Measurements from ENCODE around the genes SPAG7 and TEKT1.

- PRO-cap, result bidirectional peak, plus-strand start at chr17:4967976, minus-strand start at chr17:4967813
These were observed at the start of gene SPAG7 for GRCh38 chr17:4967648-4968628. Gene SPAG7, minus strand, starts transcription at chr17:4967817.

DNA sequence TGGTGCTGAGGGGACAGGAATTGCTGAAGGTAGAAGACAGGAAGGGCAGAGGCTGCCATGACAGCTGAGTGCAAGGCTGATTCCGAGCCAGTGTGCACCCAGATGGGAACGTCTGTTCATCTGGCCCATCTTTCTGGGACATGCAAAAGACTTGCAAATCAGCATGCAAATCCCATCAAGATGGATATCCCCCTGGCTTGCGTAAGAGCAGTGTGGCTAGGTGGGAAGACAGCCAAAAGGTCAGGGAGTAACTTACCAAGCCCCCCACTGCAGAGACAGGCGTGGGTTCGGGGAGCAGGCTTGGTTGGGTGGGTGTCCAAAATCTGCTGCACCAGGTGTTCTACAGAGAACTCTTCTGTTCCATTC lies 6.5 kb downstream of the CAMTA2 start:
- PRO-cap, result no peak

- PRO-cap, result no peak
These were observed 1.0 kb downstream of the KIF1C start for GRCh38 chr17:4998426-4999481.

- PRO-cap, result no peak
These were observed 876 bp downstream of the ZNF232 start for GRCh38 chr17:5110741-5111263.

DNA sequence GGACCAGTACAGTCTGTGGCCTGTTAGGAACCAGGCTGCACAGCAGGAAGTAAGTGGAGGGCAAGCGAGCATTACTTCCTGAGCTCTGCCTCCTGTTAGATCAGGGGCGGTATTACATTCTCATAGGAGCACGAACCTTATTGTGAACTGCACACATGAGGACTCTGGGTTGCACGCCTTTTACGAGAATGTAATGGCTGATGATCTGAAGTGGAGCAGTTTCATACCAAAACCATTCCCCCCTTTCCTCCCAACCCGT lies 6.9 kb upstream of the ZNF594 start:
- PRO-cap, result no peak

DNA sequence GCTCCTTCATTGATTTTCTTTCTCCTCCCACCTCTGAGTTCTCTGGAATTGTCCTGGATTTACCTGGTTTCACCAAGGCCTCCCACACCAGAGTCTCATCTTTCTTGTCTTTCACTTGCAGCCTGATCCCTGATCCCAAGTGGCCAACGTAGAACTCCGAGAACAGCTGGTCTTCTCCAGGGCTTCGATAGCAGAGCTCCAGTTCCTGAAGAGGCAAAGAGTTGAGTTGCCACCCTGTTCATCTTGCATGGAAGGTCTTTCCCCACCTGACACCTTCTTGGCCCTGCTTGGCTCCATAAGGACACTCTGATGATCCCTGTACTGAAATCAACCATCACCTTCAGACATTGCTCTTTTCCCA lies 16.9 kb upstream of the ENSG00000286190 start:
- PRO-cap, result no peak

DNA sequence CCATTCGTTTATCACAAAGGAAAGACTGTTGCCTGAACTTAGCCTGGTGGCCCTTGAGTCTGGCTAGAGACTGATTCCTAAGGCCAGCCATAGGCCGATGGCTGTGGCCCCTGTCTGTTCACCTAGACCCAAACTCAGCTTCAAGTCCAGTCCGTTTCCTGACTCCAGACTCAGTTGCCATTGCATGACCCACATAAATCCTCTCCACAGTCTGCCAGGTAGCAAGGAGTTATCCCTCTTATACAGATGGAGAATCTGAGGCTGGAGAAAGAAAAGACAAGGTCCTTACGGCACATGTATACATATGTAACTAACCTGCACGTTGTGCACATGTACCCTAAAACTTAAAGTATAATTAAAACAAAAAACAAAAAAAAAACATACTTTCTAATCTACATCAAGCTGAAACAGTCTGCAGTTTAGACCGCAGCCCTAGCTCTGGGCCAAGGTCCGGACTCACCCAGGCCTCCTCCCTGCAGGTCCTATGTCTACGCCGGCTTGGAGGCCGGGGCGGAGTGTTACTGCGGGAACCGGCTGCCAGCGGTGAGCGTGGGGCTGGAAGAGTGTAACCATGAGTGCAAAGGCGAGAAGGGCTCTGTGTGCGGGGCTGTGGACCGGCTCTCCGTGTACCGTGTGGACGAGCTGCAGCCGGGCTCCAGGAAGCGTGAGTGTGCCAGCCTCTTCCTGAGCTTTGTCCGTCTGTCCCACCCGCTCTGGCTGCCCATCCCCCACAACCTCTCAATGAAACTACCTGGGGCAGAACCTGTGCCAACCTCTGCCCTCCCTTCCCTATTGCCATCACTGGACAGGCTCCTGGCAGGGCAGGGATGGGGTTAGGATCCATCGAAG lies 19.9 kb downstream of the WSCD1 start:
- PRO-cap, result no peak

GRCh38 chr17:6098326-6098902 lies 28.2 kb downstream of the WSCD1 start:
- PRO-cap, result no peak

DNA sequence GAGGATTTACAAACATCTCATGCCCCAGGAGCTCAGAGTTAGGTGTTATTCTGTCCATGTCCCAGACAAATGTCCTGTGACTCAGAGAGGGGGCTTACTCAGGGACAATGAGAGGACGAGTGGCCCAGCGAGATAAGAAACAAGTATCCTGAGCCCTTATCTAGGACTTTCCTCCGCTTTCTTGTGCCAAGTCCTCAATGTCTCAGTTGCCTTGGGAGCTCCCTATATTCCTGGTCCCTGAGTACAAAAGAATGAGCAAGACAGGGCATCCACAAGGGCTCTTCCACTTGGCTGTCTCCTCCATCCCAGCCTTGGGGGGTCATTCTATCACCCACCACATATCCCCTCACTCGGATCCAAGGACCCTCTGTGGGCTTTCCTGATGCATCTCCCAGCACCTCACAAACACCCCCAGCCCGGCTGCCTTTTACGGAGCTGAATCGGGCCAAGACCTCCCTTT lies 121.3 kb downstream of the WSCD1 start:
- PRO-cap, result no peak

- PRO-cap, result no peak
These were observed 8.8 kb downstream of the PIMREG start for GRCh38 chr17:6452763-6453682.

GRCh38 chr17:6455047-6455875 lies 11.0 kb downstream of the PIMREG start:
- PRO-cap, result no peak

- PRO-cap, result no peak
These were observed 18.8 kb upstream of the PITPNM3 start for GRCh38 chr17:6574902-6575760.

DNA sequence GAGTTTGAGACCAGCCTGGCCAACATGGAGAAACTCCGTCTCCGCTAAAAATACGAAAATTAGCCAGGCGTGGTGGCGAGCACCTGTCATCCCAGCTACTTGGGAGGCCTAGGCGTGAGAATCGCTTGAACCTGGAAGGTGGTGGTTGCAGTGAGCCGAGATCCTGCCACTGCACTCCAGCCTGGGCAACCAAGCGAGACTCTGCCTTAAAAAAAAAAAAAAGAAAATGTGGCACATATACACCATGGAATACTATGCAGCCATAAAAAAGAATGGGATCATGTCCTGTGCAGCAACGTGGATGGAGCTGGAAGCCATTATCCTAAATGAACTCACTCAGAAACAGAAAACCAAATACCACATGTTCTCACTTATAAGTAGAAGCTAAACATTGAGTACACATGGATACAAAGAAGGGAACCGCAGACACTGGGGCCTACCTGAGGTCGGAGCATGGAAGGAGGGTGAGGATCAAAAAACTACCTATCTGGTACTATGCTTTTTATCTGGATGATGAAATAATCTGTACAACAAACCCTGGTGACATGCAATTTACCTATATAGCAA lies 1.1 kb upstream of the FBXO39 start:
- PRO-cap, result no peak

DNA sequence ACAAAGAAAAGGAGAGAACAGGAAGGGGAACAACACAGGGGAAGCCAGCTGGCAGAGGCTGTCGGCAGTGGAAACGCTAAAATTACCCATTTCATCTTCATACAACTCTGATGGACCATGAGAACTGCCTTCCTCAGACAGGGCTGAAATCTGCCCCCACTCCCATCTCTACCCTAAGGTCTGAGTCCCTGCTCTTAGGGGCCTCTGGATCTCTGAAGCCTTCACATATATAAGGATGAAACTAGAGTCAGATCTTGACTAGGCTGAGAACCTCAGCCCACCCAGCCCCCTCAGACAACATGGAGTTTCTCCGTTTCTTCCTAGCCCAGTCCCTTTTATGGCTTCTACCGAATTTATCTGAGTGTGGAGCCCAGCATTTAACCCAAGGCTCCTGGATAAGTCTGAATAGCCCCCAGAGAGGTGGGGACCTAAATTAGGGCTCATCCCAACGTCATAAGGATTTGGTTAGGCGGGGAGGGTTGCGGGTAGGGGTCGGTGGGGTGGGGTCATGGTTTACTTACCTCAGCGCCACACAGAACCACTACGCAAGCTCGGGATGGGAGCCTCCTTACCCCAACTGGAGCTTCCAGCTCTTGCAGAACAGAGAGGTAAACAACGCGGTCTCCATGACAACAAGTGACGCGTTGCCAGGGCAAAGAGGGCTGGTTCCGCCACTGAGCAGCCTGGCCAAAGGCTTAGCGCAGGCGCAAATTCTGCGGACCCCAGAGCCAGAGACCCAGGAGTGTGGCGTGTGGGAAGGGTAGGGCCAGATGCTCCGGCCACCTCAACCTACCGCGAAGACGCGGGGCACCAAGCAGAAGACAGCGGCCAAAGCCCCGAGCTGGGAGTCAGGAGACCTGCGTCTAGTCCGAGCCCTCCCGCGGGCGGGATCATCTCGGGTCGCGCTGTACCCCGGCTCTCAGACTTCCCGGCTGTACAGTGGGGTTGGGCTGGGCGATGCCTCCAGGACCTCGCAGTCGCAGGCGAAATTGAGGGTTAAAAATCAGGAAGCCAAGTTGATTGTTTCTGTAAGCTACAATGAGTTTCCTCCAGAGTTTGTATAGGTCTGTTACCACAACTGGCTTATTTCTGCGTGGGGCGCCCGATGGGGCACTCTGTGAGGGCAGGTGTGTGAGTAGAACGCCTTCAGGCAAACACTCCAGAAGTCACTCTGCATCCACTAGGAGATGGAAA lies at the start of gene TEKT1:
TEKT1 (minus strand) TSS at position 602 of the 1,194 bp plus-strand sequence.
- PRO-cap, result no peak

DNA sequence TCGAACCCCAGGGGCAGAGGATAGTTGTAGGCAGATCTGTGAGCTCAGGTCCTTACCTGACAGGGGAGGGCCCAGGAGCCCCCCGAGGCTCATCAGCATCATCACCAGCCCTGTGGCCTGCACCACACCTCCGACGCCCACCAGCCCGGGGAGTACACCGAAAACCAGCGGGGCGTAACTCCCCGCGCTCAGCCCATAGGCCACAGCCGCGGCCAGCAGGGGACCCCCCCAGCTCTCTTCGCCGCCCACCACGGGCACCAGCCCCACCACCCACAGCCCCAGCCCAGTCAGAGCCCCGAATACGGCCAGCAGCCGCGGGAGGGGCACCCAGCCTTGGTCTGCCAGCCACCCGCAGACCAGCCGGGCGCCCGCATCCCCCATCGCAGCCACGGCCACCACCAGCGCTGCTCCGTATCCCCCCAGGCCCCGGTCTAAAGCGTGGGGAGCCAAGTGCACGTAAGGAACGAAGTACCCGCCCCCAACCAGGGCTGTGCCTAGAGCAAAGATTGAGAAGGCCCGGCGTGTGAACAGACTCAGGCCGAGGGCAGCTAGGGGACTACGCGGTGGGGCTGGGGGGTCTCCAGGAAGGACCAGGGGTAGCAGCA lies 1.9 kb downstream of the SLC16A11 start:
- PRO-cap, result no peak

- PRO-cap, result no peak
These were observed 3.0 kb upstream of the SLC16A11 start for GRCh38 chr17:7046653-7047535.

DNA sequence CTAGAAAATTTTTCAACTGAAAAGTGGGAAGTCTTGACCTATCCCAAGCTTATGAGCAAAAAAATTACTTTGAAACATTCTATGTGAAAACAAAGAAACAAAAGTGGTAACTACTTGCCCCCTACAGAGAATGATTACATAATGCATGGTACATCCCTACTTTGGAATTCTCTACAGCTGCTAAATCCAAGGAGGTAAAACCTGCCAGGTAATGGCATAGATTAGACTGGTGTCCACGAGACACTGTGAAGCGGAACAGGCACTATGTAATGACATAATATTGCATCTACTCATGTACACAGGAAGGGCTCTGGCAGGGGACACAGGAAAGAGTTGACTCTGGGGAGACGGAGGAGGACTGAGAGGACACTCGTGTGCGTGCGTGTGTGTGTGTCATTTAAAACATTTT lies 15.7 kb downstream of the ASGR2 start:
- PRO-cap, result unidirectional peak, plus-strand start at position 342 of the sequence

DNA sequence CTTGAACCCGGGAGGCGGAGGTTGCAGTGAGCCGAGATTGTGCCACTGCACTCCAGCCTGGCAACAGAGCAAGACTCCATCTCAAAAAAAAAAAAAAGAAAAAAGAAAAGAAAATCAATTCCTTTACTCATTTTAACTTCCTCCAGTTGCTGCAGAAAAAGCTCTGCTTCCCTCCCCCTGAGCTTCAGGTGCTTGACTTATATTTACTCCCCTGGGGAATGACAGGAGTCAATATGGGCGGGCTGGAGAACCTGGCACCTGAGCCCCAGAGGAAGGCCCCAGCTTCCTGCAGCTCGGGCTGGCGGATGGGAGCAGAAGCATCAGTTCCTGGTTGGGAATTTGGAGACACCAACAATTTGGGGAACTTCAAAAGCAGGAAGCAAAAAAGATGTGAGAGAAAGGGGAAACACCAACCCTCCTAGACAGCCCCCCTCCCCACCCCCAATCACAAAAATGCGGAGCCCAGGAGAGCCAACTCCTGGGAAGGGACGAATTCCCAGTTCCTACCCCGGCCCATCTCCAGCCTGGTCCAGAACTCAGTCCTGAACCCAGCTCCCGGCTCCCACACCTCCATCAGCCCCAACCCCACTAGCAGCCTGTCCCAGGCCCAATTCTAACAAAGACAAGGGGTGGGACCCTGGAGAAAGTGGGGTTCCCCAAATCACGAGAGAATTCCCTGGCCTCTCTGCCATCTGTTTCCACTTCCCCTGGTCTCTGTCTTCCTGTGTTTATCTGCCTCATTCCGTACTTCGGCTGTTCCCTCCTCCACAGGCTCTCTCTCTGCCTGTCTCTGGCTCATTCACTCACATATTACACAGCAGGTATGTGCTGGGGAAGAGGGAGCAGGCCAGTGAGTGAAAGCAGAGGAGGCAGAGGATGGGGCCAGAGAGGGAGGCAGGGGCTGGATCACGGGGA lies 16.1 kb upstream of the ASGR2 start:
- PRO-cap, result no peak

DNA sequence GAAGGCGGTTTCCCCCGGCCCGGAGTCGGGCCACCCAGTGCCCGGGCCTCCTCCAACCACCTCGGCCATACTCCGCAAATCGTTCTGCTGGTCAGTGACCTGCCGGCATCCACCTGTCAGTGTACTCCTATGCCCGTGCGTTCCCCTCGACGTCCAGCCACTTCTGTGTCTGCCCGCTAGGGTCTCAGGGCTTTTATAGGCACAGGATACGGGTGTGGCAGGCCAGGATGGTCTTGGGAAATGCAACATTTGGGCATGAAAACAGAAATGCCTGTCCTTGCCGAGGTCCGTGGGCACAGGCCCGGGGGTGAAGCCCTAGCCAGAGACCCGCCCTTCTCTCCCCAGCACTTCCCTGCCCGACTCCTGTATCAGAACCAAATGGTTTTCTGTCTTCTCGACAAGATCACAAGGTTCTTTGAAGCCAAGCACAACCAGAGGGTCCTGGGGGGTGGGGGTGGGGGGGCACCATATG lies 19.4 kb upstream of the ASGR2 start:
- PRO-cap, result no peak

DNA sequence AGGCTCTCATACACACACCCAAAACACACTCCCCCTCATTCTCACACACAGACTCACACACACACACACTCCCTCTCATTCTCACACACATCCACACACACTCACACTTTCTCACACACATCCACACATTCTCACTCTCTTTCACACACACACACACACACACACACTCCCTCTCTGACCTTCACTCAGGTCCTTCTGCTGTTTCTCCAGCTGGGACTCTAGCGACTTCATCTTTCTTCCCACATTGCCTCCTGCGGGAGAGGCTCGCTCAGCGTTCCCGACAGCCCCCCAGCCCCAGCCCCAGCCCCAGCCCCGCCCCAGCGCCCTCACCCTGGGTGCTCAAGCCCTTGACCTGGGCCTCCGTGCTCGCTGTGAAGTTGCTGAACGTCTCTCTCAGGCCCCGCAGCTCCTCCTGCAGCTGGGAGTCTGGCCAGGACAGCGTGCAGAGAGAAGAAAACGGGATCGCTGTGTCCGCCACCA lies 2.5 kb downstream of the ASGR1 start:
- PRO-cap, result no peak

All from aorta (tissue), 1 donor.